Skin of body (tissue), 2 donors: ENCODE measurements around the genes CCDC13 and HIGD1A.

DNA sequence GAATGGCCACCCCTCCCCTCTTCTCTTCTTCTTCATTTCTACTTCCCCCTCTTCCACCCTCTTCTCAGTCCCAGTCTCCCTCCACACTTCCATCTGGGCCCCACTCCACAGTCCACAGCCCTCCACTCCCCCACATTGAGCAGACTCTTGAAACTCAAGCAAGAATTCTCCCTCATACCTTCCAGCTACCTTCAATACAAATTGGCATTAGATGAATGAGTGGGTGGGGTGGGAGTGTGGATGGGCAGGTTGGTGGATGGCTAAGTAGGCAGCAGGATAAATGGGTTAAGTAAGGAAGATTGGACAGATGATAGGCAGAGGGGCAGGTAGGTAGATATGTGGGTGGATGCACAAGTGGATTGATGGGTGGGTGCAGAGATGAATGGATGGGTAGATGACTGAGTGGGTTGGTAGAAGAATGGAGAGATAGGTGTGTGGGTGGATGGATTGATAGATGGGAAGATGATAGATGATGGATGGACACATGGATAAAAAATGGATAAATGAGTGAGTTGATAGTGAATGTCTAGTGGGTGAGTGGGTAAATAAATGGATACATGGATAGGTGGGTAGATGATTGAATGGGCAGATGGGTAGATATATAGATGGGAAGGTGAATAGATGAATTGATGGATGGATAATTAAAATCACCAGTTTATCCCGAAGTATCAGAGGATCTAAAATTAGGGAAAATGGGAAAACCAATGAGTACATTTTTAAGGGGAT, 27.6 kb downstream of the VIPR1 start:
- RAMPAGE, long total RNA = no peak

- RAMPAGE, long total RNA = no peak
These were observed 22.5 kb upstream of the ZBTB47 start for GRCh38 chr3:42630978-42631441.

DNA sequence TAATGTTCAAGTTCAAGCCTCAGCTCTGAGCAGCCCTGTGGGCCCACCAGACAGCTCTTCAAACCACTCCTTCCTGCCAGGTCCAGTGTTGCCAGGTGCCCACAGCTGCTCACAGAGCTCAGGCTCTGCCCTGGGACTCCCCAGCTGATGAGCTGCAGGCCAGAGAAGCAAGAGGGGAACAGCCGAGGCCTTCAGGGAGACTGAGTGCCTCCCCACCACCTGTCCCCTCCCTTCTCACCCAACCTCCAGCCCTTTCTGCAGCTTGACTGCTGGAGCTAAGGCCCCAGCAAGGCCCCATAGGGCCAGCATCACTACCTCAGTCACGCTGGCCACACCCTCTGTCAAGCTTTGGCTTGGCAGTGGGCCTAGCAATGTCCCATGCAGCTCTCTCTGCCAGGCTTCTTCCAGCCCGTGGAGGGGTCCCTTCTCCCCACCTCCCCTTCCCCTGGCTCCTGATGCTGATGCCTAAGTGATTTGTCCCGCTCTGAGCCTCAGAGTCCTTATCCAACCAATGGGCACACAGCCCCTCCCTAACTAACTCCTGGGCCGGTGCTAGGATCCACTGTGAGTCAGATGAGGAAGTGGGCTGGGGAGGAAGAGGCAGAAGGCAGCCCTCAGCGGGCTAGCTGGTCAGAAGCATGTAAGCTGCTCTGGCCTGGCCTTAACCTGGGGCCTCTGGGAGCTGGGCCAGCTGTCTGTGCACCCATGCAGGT, 1.0 kb upstream of the ZBTB47 start:
- RAMPAGE, long total RNA = no peak

- RAMPAGE, long total RNA = no peak
These were observed 6.0 kb downstream of the ZBTB47 start for GRCh38 chr3:42659317-42659980.

GRCh38 chr3:42683934-42684670, 1.2 kb upstream of the KLHL40 start:
- RAMPAGE, long total RNA = no peak

DNA sequence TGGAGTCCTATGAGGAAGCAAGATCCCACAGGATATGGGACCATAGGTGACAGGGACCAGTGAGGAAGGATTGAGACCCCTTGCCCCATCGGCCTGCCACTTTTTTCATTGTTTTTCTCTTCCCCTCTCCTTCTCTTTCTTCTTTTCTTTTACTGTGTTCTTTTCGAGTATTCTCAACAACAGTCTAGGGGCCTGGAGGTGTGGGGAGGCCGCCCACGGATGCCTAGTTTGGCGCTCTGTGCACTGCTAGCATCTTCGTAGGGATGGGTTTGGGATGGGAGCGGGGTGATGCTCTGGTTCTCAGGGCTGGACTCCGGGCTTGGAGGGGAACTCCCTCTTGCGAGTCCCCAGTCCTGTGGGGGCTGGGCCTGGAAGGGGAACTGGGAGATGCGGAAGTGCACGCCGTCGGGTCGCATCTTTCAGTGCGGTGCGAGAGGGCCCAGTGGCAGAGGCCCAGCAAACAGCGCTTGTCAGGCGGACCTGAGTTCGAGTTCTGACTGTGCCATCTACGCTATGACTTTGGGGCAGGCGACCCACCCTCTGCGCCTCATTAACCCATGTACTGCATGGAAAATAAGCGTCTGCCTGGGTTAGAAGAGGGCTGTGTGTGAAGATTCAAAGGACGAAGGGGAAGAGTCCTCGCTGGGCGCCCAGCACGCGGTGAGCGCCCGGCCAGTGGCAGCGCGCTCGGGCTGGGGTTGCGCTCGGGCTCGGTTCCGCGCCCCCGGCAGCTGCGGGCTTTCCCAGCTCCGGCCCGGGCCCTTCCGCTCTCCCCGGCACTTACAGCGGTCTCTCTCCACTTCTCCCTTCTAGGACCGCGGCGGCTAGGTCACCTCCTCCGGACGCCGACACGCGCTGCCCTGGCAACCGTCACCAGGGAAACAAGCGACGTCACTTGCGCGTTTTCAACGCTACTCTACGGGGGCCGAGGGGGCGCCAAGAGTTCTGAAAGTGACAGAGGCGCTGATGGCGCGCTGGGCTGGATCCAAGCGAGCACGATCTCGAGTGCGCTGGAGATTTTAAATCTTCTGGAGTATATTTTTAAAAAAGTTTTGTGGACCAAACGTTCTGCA, at the start of gene CCDC13:
TSS of gene CCDC13 (minus strand) at position 862 of the 1,073 bp plus-strand sequence.
- RAMPAGE, long total RNA = no peak

DNA sequence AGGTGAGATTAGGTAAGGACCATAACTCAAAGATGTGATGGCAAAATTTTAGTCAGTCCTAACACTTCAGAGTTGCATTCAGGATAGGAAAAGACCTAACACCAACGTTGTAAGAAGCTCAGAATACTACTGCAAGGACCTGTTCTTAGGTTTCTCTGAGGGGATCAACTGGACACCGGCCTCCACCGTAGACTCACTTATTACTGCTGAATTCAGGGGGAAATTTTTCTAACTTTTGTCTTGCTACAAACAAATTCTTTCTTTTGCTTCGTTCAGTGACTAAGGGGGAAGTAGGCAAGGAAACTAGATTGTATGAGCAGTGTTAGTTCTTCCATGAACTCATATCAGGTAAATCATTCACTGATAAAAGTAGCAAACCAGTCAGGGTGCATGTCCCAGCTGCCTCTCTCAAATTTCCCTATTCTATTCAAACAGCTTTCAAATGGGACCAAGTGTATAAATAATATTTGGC, 7.2 kb upstream of the CCDC13 start:
- RAMPAGE, long total RNA = no peak

- RAMPAGE, long total RNA = start-site peak on the minus strand at chr3:42804445-42804492, 1,921 and 223 reads in 2 replicates
These were observed at the start of gene HIGD1A for GRCh38 chr3:42804106-42804816. Gene HIGD1A, minus strand, starts transcription at chr3:42804490.

GRCh38 chr3:42804817-42805147, 492 bp upstream of the HIGD1A start:
- RAMPAGE, long total RNA = no peak

- RAMPAGE, long total RNA = no peak
These were observed 45.3 kb downstream of the GASK1A start for GRCh38 chr3:43024116-43025106.

DNA sequence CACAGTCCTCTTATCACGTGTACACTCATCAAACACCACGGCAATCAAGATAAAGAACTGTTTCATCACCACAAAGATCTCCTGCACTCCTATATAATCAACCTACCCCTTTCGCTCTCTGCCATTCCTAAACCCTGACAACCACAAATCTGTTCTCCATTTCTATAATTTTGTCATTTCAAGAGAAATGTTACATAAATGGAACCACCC, 31.3 kb downstream of the POMGNT2 start:
- RAMPAGE, long total RNA = no peak

DNA sequence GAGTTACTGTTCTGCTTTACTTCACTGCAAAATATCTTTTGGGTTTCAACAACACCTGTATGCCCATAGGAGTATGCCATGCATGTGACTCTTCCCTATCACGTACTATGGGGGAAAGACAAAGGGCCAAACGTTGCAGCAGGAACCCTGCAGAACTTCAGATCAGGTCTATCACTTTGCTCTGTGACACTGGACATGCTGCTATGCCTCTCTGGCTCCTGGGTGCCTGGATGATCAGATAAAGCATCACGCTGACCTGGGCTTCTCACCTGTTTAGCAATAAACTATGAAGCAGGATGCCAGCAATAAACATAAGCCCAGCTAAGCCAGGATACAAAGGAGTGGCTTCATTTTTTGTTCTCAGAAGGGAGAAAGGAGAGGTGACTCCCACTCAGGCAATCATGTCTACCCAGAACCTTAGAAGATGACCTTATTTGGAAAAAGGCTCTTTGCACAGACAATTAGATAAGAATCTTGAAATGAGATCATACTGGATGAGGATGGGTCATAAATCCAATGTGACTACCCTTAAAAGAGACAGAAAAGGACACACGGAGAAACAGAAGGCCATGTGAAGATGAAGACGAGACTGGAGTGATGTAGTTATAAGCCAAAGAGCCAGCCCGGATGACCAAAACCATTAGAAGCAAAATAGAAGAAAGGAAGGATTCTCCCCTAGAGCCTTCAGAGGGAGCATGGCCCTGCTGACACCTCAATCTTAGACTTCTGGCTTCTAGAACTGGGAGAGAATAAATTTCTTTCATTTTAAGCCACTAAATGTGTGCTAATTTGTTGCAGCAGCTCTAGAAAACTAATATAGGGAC, 19.2 kb downstream of the POMGNT2 start:
- RAMPAGE, long total RNA = no peak

DNA sequence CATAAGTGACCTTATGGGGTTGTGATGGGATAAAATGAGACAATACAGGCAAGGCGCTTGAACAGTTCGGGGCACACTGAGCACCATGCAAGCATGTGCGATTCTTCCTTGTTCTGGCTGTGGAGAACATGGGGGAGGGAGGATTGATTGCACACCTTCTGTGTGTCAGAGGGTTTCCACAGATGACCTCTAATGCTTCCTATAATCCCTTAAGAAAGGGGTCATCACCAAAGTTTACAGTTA, 75.0 kb upstream of the POMGNT2 start:
- RAMPAGE, long total RNA = no peak

GRCh38 chr3:43214463-43214971, 71.8 kb upstream of the SNRK start:
- RAMPAGE, long total RNA = no peak

DNA sequence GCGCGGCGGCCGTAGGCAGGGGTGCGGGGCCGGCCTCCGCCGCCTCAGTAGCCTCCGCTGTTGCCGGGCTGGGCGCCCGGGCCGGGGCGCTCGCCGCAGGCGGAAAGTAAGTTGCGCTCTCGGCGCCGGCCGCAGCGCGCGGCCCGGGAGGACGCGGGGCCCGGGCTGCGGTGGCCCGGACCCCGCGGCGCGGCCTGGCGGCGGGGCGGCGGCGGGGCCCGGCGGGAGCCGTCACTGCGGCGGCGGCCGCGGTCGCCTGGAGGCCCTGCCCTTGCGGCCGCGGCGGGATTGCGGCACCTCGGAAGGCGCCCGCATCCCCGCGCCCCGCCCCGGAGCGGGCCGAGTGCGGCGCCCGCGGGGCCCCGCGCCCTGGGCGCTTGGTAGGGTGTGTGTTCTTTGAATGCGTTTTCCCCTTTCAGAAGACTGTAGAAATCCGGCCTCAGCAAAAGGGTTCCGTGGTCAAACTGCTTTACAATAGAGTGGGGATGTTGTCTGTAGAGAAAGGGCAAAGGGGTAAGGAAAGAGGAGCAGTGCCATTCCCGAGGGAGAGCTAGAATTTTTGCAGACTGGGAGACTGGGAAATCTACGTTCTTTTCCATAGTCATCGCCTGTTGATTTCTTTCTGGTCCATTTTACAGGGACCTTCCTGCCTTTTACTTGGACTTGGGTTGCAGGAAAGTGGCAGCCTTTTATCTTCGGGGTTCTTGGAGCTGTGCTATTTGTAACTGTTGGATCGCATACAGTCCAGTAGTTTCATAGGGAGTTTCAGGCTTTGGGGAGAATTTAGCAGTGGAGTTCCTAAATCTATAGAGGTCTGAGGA, 573 bp downstream of the SNRK start:
- RAMPAGE, long total RNA = no peak

DNA sequence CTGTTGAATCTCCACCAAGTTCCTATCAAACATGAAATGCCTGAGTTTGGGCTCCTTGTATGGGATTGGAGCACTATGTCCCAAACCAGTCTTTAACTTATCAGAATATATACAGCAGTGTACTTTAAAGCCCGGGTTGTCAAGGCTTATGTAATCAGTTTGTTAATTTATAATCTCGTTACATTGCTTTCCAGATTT, 1.2 kb downstream of the SNRK start:
- RAMPAGE, long total RNA = no peak

GRCh38 chr3:43405917-43406417, 119.6 kb downstream of the SNRK start:
- RAMPAGE, long total RNA = no peak

DNA sequence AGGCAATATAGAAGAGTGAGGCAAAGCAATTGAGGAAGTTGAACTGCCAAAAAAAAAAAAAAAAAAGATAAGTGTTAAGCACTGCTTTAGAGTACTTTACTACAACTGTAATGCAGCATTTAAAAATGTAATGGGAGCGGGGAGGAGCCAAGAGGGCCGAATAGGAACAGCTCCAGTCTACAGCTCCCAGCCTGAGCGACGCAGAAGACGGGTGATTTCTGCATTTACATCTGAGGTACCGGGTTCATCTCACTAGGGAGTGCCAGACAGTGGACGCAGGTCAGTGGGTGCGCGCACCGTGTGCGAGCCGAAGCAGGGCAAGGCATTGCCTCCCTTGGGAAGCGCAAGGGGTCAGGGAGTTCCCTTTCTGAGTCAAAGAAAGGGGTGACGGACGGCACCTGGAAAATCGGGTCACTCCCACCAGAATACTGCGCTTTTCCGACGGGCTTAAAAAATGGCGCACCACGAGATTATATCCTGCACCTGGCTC, 56.1 kb downstream of the ANO10 start:
- RAMPAGE, long total RNA = no peak

GRCh38 chr3:43566175-43566504, 55.7 kb downstream of the ANO10 start:
- RAMPAGE, long total RNA = no peak

DNA sequence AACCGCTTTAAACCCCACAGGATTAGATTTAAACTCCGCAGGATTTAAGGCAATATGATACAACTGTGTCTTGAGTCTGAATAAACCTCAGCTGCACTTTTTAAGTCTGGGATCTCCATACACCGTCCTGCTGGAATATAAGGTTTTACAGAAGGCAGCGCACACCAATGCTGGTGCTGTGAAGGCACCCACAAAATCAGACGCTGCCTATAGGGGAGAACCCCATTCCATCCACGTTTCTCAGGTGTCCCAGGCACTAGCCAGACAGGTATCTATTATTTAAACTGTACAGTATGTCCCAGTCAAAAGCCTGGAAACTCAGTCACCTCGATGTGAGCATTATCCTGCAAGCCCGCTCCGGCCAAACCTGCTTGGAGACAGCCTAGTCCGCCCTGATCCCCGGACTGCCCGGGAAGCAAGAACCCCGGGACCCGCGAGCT, 750 bp downstream of the ANO10 start:
- RAMPAGE, long total RNA = no peak